Metanephros (tissue), 2 donors: ENCODE measurements around a stretch of chr3.

DNA sequence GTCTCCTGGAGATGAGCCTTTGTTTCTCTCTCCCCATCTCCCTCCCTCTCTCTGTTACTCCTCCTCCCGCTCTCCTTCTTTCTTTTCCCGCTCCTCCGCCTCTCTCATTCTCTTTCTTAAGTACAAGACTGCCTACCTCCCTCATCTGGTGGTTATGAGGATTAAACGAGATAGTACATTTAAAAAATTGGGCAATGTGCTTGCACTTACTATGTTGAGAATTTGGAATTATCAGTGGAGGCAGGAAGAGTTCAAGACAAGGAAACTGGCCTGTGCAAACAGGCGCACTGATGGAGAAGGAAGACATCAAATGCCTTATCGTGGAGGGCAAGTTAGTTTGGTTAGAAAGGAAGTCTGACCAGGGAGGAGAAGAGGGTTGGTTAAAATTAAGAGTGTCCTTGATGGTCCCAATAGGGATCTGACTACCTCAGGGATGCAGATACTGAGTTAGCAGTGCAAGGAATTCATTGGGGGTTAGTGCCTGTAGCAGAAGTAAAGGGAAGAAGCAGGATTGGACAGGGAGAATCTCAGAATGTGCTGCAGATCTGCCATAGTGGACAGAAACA, 123.7 kb downstream of the PTPRG start:
- RAMPAGE, long total RNA: no peak

DNA sequence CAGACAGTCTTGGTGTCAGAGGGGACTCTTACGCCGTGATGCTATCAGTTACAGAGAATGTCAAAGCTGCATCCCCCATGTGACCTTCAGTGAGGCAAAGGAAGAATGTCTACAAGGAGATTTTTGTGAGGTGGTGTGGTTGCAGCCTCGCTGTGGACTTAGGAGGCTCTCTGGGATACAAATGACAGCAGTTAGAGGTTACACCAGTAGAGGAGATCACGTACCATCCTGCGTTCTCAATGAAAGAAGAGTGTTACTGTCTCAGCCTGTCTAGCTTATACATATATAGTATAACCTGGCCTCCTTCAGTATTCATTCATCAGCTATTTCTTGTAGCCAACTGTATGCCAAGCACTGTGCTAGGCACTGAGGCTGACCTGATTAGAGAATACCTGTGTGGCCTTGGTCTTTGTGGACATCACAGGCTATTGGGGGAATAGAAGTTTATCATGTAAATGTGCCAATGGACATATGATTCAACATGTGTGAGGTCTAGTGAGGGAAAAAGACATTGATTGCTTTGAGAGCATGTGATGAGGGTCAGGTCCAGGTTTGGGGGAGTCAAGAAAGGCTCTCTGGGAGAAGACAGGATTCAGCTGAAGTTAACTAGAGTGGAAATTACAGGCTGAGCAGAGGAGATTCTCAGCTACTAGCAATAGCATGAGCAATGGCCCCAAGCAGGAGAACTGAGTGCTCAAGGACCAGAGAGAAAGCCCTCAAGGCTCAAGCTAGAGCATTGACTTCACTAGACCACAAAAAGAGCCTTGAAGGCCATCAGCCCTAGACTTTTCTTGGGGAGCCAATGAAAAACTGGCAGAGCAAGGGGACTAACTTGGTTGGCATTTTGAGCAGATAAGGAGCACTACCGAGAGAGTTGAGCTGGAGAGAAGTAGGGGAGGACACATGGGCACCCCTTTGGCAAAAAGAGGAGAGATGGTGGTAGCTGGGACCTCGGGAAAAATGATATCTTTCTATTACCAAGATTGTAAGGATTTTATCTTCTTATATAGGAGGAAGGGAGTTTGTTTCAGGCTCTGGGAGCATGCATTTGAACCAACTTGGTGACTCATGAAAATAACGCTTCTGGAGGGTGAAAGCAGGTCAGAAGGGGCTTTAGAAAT, 223.3 kb upstream of the C3orf14 start:
- RAMPAGE, long total RNA: no peak

- RAMPAGE, long total RNA: no peak
These were observed 115.5 kb upstream of the C3orf14 start for GRCh38 chr3:62202964-62204174.

GRCh38 chr3:62294333-62295343, 24.2 kb upstream of the C3orf14 start:
- RAMPAGE, long total RNA: no peak

- RAMPAGE, long total RNA: no peak
These were observed 231.0 kb upstream of the FEZF2 start for GRCh38 chr3:62604346-62604785.

DNA sequence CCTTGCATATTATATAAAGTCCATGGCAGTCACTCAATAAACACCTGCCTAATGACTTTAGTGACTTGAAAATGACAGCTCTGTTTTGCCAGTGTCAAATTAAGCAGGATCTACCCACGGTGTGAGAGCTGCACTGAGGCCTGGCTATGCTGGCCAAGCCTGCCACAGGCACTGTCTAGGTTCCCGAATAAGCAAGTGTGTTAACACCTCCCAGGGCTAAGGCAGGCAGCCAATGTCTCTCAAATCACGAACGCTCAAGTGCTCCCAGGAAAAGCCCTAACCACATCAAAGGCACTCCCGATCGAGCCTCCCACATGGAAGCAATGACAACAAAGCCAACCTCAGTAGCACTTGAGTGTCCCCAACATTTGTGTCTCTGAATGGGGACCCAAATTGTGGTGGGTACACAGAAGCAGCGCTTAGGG, 233.8 kb upstream of the FEZF2 start:
- RAMPAGE, long total RNA: no peak

- RAMPAGE, long total RNA: no peak
These were observed 29.5 kb downstream of the SYNPR start for GRCh38 chr3:63307612-63308070.

DNA sequence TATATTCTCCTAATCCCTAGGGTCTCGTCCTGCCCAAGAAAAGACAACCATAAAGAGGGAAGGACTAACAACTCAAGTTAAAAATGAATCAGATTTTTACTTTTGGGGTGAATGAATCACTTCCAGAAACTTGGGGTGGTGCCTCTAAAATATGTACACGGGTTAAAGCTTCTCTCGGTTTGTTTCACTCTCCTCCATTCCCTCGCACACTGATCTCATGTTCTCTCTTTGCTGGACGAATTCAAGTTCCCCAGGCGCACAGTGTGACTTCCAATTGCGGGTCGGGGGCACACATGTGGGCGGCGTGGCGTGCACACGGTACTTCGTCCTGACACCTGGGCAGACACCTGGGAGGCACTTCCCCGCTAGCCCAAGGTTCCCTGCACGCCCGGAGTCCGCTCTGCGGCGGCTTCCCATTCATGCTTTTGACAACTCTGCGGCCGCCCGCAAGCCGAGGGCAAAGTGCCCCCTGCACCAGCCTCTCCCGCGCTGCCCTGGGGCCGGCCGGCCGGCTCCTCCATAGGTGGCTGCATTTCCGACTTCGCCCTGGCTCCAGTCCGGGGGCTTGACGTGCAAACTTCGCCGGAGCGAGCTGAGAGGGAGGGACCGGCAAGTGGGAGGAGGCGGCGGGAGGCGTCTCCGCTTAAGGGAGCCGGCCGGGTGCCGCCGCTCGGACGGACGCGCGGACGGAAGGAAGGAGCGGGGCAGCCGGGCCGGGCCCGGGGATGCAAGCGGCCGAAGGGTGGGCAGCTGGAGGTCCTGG, 48.0 kb downstream of the ATXN7 start:
- RAMPAGE, long total RNA: no peak

- RAMPAGE, long total RNA: no peak
These were observed 53.5 kb downstream of the PSMD6 start for GRCh38 chr3:63969784-63970188.

- RAMPAGE, long total RNA: no peak
These were observed 45.9 kb downstream of the PSMD6 start for GRCh38 chr3:63977304-63977942.

GRCh38 chr3:64004045-64004720, 19.1 kb downstream of the PSMD6 start:
- RAMPAGE, long total RNA: no peak

DNA sequence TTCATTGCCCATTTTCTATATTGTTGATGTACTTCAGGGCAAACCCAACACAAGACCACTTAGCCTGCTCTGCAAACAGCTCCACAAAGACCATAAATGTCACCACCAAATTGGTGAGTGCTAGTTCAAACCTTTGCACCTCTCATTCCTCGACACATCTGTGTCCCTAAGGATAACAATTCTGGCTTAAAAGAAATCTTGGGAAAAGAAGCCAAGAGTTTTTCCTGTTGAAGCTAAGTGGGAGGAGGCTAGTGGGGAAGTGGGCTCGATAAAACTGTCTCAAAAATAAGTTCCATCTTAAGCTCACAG, 40.3 kb upstream of the PRICKLE2 start:
- RAMPAGE, long total RNA: no peak

GRCh38 chr3:64326918-64328030, 102.0 kb upstream of the PRICKLE2 start:
- RAMPAGE, long total RNA: no peak

GRCh38 chr3:64355173-64355915, 130.1 kb upstream of the PRICKLE2 start:
- RAMPAGE, long total RNA: no peak

GRCh38 chr3:64883340-64883773, 195.6 kb upstream of the ADAMTS9 start:
- RAMPAGE, long total RNA: no peak

- RAMPAGE, long total RNA: no peak
These were observed 212.3 kb upstream of the ADAMTS9 start for GRCh38 chr3:64899946-64900736.

GRCh38 chr3:64914322-64915126, 226.7 kb upstream of the ADAMTS9 start:
- RAMPAGE, long total RNA: no peak

- RAMPAGE, long total RNA: no peak
These were observed 267.1 kb upstream of the ADAMTS9 start for GRCh38 chr3:64954835-64955324.

DNA sequence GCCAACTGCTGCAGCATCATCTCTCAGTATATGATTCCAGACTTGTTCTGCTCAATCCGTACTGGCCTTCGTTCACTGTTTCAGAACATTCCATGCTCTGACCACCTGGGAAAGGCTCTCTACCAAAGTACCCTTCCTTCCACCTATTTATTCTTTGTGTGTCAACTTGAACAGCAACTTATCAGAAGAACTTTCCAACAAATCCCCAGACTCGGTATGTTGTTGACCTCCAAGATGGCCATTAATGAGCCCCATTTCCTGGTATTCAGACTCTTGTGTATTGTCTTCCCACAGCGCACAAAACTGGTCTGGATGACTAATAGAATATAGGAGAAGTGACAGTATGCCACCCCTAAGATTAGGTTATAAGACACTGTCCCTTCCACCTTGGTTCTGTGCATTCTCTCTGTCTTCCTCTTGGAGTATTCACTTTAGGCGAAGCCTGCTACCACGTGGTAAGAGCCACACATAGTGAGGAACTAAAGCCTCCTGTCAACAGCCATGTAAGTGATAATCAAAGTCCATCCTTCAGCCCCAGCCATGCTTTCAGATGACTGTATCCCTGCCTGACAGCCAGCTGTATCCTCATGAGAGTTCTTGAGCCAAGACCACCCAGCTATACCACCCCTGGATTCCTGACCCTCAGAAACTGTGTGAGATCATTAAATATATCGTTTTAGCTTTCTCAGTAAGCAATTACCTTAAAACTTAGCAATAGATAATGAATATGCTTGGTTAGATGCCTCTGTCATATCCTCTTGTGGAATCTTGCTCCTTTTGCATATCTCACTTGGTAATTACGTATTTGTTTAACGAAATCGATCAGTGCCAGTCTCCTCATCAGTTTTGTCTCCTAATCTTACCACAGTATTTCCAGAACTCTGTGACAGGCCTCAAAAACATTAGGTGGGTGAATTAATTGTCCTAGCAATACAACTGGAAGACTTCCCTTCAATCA, 481.6 kb downstream of the MAGI1 start:
- RAMPAGE, long total RNA: no peak

DNA sequence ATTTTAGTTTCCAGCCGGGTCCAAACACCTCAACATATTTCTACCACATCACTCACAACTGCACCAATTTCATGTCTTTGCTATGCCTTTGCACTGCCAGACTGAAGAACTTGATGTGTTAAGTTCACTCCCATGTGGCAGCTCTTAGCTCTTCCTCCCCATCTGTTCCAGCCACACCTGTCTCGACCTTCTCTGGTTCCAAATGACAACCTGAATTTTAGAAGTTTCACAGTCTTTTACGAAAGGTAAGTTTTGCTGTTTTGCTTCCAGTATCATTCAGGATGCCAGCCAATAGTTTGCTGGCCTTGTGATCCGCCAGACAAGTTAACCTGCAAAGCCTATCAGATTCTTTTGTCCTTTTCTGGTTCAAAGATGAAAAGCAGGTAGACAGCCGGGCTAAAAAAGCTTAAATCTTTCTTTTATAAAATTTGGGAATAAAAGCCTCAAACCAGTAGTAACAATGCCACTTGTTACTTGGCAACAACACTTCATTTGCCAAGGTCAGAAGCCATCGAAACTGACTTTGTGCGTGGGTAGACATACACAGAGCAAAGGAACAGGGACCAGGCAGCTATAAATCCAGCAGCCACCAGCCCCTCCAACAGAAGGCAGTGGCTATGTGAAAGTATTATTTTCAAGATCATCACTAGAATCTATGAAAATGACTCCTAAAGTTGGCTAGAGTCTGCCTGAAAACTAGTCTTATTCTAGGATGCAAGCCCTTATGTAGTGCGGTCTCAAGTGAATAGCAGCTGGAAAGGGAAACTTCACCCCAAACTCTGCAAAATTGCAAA, 192.9 kb downstream of the MAGI1 start:
- RAMPAGE, long total RNA: no peak